ENCODE measurements around a stretch of chr9.

- PRO-cap = bidirectional peak, plus-strand start at chr9:97982613, minus-strand start at chr9:97982306; bidirectional peak, plus-strand start at chr9:97982745, minus-strand start at chr9:97982747
Observed at GRCh38 chr9:97982164-97982831, 843 bp upstream of the ANP32B start.

- PRO-cap = bidirectional peak, plus-strand start at chr9:97983871, minus-strand start at chr9:97983905
Observed at GRCh38 chr9:97983603-97984089, 505 bp downstream of the ANP32B start.

- PRO-cap = bidirectional peak, plus-strand start at chr9:97984368, minus-strand start at chr9:97984144; bidirectional peak, plus-strand start at chr9:97984848, minus-strand start at chr9:97984696
Observed at GRCh38 chr9:97984090-97985170, 1.3 kb downstream of the ANP32B start.

DNA sequence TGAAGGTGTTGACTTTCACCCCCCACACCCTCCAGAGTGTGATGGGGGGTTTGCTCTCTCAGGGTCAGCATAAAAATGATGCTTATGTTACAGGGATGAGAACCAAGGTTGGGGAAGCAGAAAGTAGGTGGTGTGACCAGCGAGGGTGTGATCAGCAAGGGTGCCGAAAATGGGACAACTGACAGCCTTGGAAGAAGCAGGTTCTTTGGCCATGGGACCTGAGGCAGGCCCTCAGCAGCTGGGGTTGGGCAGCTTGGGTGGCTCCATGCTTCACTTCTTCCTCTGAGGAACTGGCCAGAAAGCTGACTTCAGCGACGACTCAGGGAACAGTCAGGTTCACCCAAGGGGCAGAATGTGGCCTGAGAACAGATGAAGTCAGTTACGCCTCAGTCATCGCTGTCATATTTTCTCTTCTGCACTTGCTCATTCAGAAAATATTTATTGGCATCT, 21.1 kb upstream of the NANS start:
- PRO-cap = no peak

- PRO-cap = no peak
Observed at GRCh38 chr9:98037447-98037817, 19.1 kb upstream of the NANS start.

GRCh38 chr9:98045314-98045844, 11.2 kb upstream of the NANS start:
- PRO-cap = no peak

DNA sequence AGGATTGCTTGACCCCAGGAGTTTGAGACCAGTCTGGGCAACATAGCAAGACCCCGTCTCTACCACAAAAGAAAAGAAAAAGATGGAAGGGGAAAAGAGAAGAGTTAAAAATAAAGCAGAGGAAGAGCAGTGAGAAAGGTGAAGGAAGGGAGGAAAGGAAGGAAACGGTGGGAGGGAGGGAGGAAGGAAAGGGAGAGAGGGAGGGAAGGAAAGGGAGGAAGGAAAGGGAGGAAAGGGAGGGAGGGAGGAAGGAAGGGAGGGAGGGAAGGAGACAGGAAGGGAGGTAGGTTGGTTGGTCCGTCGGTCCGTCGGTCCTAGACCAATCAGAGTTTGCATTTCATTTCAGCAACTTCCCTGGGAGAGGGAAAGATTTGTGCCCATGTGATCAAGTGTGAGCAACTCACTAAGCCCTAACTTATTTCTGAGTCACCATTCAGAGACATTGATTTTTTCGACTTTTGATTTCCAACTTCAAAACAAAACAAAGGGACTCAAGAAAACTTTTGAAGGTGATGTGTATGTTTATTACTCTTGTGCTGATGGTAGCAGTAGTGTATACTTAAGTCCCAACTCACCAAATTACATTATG, 18.8 kb downstream of the NANS start:
- PRO-cap = no peak

DNA sequence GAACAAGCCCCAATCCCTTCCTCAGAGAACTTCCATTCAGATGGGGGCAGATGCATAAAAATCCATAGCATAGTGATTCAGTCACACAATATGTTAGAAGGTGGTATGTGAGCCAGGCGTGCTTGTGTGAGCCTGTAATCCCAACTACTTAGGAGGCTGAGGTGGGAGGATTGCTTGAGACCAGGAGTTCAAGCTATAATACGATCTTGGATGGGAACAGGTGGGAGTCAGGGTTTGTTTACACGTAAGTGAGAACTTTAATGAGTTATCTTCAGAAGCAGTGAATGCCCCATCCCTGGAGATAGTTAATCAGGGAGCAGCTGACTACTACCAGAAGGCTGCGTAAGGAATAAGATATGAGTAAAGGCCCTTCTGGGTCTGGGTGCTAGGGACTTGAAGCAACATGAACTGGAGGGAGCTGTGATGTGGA, 27.2 kb downstream of the NANS start:
- PRO-cap = no peak

- PRO-cap = no peak
Observed at GRCh38 chr9:98172523-98173285, 19.7 kb downstream of the CORO2A start.

GRCh38 chr9:98217298-98217761, 24.9 kb upstream of the CORO2A start:
- PRO-cap = no peak

GRCh38 chr9:98225127-98225766, 30.2 kb downstream of the TBC1D2 start:
- PRO-cap = no peak

- PRO-cap = no peak
Observed at GRCh38 chr9:98232097-98232436, 23.4 kb downstream of the TBC1D2 start.

GRCh38 chr9:98707118-98707505, 1.6 kb downstream of the GABBR2 start:
- PRO-cap = no peak

- PRO-cap = no peak
Observed at GRCh38 chr9:98709640-98709906, 838 bp upstream of the GABBR2 start.

DNA sequence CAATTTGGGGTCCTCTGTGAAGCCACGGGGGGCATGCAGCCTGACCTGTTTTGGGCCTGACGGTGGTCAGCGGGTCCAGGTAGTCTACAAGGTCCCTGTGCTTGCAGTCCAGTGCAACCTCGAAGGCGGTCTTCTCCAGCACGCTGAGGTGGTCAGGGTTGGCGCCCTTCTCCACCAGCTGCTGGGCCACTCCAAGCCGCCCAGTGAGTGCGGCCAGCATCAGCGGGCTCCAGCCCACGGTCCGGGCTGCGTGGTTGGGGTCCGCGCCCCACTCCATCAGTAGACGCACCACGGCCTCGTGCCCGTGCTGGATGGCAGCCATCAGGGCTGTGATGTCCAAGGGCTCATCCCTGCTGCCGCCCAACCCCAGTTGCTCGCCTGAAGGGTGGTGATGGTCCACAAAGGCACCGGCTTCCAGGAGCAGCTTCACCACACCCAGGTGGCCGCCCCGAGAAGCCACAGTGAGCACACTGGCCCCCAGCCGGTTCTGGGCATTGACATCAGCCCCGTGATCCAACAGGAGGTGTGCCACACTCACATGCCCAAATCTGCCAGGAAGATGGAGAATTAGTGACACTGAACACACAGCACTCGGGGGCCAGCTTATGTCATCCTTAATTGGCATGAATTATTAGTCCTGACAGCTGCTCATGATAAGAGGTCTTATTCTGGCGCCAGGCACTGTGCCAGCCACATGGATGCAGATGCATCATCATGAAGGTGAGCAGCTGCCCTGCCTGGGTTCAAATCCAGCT, 6.1 kb downstream of the ANKS6 start:
- PRO-cap = no peak

DNA sequence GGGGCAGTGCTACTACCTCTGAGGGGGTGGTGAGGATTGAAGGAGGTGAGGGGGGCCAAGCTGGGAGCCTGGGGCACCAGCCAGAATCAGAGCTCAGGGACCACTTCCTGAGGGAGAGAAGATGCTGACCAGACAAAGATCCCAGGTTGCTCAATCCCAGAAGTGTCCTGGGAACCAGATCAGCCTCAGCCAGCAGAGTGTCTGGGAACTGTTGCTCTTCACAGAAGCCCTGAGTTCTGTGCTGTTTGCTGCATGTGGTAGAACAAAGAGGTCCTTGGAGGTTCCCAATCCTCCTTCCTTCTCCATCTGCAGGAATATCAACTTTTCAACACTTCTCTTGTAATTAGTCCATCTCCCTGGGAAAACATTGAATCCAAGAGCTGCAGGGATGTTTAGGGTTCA, 56.8 kb downstream of the GALNT12 start:
- PRO-cap = no peak

- PRO-cap = no peak
Observed at GRCh38 chr9:98929731-98930396, 13.8 kb upstream of the COL15A1 start.

- PRO-cap = no peak
Observed at GRCh38 chr9:99103847-99104319, 1.0 kb upstream of the TGFBR1 start.

DNA sequence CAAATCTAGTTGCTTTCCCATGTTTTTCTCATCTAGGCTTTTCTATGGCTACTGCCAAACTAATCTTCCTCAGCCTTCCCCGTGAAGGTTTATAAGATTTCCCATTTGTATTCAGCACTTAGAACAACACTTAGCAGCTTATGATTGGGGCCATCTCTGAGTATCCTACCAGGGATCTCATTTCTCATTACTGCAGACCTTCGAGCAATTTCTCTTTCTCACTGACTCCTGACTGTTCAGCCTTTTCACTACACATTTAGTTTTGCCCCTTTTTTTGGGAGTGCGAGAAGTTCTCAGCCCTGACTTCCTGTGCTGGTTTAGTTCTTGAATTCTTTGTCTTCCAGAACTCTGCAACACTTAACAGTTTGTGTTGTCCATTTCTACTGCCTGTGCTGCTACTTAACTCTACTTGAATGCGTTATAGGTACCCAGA, 2.7 kb downstream of the TGFBR1 start:
- PRO-cap = no peak

DNA sequence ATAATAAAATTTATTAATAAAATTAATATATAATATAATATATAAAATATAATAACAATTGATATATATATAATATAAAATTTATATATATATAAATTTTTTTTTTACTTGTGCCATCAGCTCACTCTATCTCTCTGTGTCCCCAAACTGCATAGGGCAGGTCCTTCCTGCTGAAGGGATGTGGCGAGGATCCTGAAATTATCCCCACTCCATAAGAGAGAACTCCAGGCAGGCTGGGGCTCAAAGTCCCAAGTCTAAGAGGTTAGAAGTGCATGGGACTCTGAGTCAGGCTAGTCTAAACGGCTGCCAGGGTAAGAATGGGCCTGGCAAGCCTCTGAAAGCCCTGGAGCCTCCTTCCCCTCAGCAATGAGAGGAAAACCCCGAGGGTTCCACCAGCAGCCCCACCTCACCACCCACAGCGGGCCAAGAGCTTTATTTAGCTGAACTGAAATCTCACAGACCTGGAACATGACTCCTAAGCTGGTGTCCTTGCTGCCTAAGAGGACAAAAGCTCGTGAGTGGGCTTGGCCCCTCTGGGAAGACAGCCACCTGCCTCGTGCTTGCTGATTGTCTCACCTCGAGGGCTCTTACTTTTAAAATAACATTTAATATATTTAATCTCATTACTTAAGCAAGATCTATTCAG, 135.5 kb downstream of the SEC61B start:
- PRO-cap = no peak